HGPS cell (cell line): ENCODE measurements around a stretch of chr16.

GRCh38 chr16:74999130-74999856 is 469 bp downstream of the ZNRF1 start:
- RRBS, result 3% methylated on average over 49 of the region's 86 CpGs

- RRBS, result no CpG with 5 or more reads among the region's 5 CpGs
Observed at GRCh38 chr16:75012647-75013208, 13.9 kb downstream of the ZNRF1 start.

DNA sequence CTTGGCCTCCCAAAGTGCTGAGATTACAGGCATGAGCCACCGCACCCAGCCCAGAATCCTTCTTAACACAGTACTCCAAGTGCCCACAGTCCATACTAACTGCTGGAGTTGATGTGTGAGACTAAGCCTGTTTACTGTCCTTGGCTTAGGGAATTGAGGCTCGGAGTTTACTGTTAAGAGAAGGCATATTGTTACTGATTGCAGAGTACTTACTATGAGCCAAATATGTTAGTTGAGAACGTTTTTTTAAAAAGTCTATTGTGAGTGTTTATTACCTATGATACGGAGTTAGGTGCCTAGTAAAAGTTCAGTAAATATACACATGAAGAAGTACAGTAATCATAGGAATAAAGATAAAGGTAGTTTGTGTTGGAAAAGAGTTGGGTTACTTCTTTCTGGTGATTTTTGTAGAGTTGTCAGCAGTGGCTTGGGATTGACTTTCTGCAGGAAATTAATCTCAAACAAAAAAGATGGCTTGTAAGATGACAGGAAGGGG is 25.3 kb downstream of the ZNRF1 start:
- RRBS, result no CpG with 5 or more reads among the region's 4 CpGs

DNA sequence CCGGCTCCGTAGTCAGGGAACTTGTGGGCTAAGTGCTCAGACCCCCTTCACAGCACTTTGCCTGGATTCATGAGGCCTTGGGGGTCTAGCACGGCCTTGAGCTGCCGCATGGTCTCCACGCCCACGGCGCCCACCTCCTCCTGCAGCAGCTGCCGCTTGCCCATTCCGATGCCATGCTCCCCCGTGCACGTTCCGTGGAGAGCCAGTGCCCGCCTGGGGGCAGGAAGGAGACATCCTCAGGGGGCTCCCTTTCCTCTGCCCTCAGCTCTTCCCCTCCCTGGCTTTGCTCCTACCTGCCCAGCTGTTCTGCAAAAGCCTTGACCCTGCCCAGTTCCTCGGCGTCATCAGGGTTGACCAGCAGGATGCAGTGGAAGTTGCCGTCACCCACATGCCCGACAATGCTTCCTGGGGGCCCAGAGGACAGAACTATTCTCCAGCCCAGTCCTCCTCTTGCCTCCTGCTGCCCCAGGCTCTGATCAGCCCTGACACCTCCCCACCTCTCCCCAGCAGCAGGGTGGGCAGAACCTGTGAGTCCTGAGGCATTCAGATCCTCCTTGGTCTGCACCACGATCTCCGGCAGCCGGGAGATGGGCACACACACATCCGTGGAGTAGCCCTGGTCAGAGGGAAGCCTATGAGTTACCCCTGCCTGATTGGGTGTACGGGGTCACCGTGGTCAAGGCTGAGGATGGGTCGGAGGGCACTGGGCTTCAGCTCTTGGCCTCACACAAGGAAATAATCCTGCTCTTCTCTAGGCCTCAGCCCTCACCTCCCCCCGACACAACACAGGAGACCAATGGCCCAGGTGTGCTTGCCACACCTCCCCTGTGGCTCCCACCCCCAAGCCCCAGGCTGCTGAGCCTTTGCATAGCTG is 4.0 kb downstream of the LDHD start:
- RRBS, result no CpG with 5 or more reads among the region's 25 CpGs

- RRBS, result no CpG with 5 or more reads among the region's 15 CpGs
Observed at GRCh38 chr16:75247988-75248563, 3.3 kb downstream of the BCAR1 start.

DNA sequence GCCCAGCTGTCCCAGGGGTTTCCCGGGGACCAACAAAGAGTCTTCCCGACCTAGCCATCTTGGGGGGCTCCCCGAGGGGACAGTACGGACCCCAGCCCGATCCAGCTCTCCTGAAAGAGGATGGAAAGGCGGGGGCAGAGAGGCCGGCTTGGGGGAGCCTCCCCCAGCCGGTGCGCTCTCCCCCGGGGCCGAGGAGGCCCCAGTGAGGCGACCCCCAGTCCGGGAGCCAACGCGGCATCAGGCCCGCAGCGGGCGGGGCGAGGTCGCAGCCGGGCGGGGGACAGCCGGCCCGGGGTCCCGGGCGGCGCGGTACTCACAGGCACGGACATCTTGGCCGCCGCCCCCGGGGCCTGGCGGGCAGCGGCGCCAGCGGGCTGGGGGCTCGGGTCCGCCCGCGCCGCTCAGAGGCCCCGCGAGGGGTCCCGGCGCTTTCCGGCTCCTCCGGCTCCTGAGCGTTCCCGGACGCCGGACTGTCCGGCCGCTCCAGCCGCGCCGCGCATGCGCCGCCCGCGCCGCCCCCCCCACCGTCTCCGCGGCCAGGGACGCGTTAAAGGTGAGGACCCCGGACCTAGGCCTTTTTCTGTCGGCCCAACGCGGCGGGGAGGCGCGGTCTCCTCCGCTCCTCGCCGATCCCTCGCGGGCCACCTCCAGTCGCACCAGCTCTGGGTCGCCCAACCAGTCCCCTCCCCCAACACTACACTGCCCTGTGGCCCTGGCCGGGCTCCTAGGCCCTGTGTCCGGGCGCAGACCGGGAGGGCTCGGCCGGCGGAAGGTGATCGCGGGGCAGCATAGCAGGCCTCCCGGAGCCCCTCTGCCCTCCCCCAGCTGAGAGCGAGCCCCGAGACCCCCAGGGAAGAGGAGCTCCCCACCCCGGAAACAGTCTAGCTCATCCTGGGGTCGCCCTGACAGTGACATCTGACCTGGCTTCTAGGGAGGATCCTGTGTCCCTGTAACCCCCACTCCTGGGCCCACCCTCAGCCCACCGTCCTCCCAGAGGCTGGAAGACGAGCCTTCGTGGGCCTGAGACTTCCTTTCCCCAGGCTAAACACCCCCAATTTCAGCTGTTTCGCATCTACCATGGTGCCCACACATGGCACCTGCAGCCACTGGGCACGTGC is 14.4 kb upstream of the BCAR1 start:
- RRBS, result 3% methylated on average over 53 of the region's 100 CpGs

DNA sequence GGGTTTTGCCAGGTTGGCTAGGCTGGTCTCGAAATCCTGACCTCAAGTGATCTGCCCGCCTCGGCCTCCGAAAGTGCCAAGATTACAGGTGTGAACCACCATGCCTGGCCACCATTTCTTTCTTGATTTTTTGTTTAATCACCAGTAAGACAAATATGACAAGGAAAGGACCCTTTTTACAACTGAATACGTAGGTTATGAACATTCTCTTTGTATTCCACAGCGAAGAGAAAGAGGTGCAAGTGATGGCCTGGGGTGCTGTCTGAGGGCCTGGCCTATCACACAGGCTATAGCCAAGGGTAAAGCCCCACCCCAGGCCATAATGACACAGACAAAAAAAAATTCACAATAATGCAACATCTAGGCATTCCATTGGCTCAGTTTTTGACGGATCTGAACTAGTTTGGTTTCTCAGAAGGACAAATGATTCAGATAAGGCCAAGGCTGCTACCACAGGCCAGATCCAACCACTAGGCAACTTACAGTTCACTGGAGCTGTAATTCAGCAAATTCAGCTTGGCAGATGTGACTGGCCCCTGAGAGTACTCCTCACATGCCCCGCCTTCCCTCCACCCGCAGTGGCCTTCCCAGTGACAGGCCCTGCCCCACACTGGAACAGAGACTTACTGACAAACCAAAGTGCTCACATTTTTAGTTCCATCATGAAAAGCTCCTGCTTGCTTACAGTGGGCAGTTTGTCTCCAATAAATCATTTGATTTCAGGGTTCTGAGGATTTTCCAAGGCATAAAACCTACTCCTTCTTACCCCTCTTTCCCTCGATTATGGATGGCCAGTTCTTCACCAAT is 53.0 kb upstream of the BCAR1 start:
- RRBS, result no CpG with 5 or more reads among the region's 10 CpGs

DNA sequence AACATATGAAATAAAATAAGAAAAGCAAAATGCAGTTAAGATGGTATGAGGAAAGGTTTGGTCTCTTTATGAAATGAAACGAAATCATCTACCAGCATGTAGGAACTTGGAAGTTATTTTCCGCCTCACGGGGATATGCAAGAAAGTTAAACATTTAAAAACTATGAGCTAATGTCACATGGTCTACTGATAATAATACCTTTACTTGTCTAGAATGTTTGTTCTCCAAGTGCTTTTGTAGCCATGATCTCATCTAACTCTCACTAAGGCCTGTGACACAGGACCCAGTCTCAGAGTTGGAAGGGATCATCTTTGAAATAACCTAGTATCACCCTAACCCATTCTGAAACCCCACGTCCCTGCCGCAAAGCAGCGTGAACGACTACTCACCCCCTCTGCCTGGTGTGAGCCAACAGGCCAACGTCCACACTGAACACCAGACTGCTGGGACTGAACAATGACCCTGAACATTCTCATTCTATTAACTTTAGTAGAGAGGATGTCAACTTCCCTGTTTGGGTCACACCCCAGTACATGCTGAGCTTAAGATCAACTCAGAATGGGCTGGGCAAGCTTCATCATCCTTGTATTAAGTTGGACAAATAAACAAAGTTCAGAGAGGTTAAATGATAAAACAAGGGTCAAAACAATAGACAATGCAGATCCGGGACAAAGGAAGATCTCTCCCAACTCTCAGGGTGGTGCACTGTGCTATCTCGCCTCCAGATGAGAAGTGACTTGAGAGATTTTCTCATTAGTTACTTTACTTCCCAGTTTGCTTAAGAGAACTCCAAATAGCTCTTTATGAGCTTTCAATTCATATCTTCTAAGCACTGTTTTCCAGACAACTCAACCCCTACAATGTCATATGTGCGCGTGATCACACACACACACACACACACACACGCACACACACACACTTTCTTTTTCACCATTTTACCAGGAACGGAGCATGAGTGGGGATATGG is 54.9 kb upstream of the BCAR1 start:
- RRBS, result no CpG with 5 or more reads among the region's 14 CpGs

DNA sequence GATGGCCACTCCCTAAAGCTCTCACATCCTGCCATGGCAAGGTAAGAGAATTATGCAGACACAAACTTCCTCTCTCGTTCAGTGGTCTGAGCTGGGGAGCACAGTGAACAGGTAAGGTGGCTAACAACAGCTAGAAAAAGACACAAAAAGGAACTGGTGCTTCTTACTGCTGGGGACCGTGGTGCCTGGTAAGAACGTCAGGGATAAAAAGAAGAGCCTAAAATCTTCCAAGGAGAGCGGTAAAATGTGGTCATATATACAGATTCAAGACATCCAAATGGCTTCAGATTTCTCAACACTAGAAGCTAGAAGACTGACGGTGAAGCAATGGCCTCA is 75.0 kb upstream of the BCAR1 start:
- RRBS, result no CpG with 5 or more reads among the region's 5 CpGs

- RRBS, result 0% methylated on average over 2 of the region's 24 CpGs
Observed at GRCh38 chr16:75554999-75555589, 958 bp downstream of the TMEM231 start.

- RRBS, result no CpG with 5 or more reads among the region's 4 CpGs
Observed at GRCh38 chr16:75594435-75594918, 28.3 kb downstream of the GABARAPL2 start.

GRCh38 chr16:75621163-75621567 is 1.9 kb downstream of the ADAT1 start:
- RRBS, result no CpG with 5 or more reads among the region's 2 CpGs

DNA sequence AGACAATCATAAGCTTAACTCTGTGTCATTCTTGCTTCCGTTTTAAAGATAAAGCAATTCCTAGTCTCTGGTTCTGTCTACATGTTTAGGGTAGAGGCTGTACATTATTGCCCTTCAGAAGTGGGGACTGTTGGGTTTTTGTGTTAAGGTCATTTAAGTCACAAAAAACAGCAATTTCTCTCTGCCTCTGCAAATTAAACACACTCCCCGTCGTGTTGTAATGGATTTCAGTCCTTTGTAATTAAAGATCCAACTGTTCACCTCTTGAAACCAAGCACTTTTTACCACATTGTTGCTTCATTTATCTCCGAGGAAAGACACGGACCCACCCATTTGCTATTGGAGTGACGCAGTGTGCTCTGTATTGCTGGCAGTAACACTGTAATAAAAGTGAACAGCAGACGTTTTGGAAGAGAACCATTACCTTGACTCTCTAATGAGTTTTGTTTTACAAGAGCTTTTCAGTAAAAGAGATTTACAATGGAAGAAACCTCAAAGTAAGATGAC is 83.1 kb upstream of the CNTNAP4 start:
- RRBS, result no CpG with 5 or more reads among the region's 7 CpGs

DNA sequence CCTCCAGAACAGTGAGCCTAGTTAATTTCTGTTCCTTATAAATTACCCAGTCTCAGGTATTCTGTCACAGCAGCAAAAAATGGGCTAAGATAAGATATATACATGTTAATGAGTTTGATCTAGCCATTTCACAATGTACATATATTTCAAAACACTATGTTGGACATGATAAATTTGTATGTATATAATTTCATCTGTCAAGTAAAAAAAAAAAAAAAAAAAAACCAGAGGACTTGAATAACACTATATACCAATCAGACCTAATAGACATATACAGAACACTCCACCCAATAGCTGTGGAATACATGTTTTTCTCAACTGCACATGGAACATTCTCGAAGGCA is 8.6 kb upstream of the CNTNAP4 start:
- RRBS, result no CpG with 5 or more reads among the region's 1 CpG

DNA sequence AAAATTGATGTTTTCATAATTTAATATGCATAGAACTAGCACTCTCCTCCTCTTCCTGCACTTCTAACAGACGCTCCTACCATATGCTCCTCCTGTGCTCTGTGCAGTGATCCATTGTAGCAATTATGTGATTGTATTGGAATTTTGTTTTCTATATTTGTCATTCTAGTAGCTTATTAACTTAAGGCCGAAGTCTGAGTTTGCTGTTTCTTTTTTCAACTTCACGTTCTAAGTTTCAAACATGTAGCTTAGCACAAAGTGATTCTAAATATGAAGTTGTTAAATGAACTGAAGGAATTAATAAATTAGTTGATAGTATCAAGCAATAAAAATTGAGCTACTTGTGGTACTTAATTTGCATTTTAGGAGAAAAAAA is 290.7 kb upstream of the MON1B start:
- RRBS, result no CpG with 5 or more reads among the region's 3 CpGs

GRCh38 chr16:77200112-77200815 is 1.1 kb downstream of the SYCE1L start:
- RRBS, result no CpG with 5 or more reads among the region's 23 CpGs

- RRBS, result 2% methylated on average over 6 of the region's 65 CpGs
Observed at GRCh38 chr16:77211749-77212662, 12.8 kb downstream of the SYCE1L start.

DNA sequence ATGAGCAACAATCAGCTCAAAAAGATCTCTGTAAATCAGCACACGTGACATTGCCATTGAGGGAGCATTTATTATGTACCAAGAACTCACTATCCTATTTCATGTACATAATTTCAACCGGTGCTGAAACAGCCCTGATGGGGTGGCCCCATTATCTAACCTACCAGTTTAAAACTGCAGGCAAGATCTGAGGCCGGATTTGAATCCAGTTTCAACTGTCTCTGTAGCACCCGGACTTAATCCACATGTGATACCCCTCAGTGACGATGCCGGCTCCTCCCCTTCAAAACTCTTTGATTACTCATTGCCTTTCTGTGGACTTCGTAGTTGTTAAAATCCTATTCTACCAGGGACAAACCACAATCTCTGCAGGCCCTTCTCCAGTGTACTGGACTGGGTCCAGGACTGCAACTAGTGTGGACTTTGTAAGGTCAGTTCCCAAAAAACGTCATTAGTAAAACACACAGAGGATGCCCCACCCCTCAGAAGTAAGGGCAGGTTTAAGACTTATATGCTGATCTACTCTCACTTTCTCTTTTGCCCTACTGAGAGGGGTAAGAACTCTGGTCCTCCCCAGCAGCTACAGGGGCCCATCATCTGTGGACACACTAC is 10.6 kb upstream of the NUDT7 start:
- RRBS, result 59% methylated on average over 3 of the region's 8 CpGs

DNA sequence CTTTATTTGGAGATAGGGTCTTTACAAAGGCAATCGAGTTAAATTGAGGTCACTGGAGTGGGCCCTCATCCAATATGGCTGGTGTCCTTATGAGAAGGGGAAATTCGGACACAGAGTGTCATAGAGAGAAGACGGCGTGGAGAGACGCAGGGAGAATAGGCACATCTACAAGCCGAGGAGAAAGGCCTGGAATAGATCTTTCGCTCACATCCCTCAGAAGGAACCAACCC is 71.5 kb downstream of the VAT1L start:
- RRBS, result no CpG with 5 or more reads among the region's 7 CpGs

GRCh38 chr16:77870318-77870801 is 82.0 kb downstream of the VAT1L start:
- RRBS, result no CpG with 5 or more reads among the region's 5 CpGs